ENCODE results near the genes GBGT1 and OBP2B.

GRCh38 chr9:133163278-133164321 is at the start of gene GBGT1:
Gene GBGT1 (minus strand): TSS chr9:133163914.
- PRO-cap: unidirectional peak, minus-strand start at chr9:133163914
- RAMPAGE, long total RNA, 3 experiments: start-site peak on the minus strand in 3 of 3 experiments, at chr9:133163864-133163981 at its widest, 46 to 66 reads per replicate

GRCh38 chr9:133208739-133209798 is at the start of gene OBP2B:
Gene OBP2B (minus strand): TSS chr9:133209250.
- PRO-cap: no peak
- RAMPAGE, long total RNA, 3 experiments: no peak in any of the 3 experiments

DNA sequence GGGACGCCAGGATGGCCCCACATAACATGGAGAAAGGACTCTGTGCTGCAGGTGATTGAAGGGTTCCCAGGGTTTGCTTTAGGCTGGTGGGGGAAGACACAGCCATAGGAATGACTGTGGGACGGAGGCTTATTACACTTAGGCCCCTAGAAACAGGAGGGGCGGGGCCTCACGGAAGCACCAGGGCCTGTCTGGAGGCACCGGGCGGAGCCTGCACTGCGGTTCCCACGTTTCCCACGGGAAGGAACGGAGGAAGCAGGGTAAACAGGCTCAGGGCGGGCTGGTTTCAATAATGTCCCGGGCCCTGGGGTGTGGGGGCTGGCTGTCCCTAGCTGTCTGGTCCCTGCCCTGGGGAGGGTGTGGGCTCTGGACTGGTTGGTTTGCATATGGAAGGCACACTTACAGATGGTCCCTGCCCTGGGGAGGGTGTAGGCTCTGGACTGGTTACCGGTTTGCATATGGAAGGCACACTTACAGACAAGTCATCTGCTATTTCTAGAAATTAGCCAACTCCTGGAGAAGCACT is 14.2 kb upstream of the OBP2B start:
- PRO-cap: no peak
- RAMPAGE, long total RNA, 3 experiments: no peak in any of the 3 experiments

- PRO-cap: no peak
- RAMPAGE, long total RNA, 3 experiments: start-site peak on the minus strand in 1 of 3 experiments, at chr9:133257321-133257423 at its widest, 6 reads per replicate
Observed at GRCh38 chr9:133256590-133257617, 47.9 kb upstream of the OBP2B start.

DNA sequence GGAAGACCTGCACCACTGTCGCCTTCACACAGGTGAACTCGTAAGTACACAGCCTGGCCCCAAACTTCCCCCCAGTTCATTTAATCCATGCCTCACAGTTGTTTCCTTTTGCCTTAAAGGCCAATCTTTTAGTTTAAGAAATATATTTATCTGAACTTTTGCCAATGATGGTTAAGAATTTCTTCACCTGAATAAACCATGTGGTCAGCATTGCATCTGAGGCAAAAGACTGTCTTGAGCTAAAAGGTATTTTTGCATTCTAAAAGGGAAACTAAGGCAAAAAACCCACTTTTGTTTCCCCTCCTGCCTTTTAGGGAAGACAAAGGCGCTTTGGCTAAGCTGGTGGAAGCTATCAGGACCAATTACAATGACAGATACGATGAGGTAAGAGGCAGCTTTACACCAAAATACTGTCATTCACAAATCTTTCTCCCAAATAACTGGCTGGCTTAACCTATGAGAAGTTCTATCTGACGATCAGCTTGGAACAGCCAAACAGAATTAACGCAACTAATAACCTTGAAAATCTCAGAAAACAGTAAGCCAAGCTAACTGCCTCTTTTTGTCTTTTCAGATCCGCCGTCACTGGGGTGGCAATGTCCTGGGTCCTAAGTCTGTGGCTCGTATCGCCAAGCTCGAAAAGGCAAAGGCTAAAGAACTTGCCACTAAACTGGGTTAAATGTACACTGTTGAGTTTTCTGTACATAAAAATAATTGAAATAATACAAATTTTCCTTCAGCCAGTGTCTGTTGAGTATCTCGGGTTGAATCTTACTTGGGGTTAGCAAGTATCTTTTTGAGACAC is 2.9 kb downstream of the RPL7A start:
- PRO-cap: no peak
- RAMPAGE, long total RNA, 3 experiments: no peak in any of the 3 experiments

DNA sequence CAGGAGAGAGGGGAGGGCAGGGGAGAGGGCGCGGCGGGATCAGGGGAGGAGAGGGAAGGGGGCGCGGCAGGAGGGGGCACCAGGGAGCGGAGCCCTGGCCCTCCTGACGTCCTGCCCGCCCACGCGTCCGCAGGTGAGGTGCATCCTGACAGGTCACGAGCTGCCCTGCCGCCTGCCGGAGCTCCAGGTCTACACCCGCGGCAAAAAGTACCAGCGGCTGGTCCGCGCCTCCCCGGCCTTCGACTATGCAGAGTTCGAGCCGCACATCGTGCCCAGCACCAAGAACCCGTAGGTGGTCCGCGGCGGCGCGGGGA is 388 bp downstream of the SURF2 start:
- PRO-cap: no peak
- RAMPAGE, long total RNA, 3 experiments: no peak in any of the 3 experiments

DNA sequence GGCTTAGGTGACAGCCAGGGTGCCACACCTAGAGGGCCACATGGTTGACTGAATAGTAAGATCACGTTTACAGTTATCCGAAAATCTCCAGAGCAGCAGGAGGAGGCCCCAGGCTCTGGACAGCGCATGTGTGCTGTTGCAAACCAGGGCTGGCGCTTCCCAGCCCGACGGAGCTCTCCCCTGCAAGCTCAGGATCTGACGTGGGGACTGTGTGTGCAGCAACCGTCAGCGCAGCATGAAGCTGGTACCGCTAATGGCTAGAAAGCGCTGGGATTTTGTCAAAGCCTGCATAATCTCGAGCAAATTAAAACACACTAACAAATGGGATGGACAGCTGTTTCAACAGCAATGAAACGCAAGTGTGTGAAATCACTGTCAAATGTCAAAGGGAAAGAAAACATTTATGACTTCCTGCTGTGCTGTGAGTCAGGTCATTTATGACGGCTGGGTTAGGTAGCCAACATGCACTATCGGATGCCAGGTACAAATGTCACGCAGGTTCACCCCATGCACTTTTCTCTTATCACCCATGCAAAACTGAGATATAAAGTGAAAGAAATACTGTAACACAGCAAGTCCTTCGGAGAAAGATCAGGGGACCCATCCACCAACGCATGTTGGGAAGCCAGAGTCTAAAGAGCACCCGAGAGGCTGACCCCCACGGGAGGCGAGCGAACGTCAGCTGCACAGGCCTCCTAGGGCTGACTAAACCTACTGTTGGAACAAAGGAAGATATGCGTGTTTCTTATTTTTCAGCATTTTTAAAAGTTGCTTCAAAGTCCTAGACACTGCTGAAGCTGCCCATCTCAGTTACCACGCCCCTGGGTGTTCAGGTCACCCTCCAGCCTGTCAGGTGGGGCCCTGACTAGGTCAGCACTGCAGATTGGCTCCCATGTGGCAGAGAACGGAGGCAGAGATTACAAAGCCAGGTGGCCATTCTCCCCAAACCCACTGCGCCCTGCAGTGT is 7.3 kb downstream of the SURF4 start:
- PRO-cap: no peak
- RAMPAGE, long total RNA, 3 experiments: no peak in any of the 3 experiments

- PRO-cap: no peak
- RAMPAGE, long total RNA, 3 experiments: no peak in any of the 3 experiments
Observed at GRCh38 chr9:133414533-133415000, 3.2 kb downstream of the REXO4 start.

DNA sequence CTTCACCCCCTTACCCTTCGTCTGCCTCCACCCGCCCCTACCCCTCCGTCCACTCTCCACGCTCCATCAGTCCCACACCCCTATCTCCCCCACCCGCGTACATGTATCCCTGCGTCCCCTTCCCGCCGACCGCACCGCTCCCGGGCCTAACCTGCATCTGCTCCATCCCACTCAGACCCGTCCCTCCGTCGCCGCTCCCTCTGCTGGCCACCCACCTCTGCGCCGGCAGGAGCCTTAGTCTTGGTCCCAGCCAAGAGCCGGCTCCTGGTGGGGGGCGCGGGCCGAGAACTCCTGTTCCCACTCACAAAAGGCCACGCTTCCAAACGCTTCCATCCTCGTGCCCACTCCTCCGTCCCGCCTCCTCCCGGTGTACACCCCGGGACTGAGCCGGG is 7.4 kb downstream of the ADAMTS13 start:
- PRO-cap: no peak
- RAMPAGE, long total RNA, 3 experiments: no peak in any of the 3 experiments

DNA sequence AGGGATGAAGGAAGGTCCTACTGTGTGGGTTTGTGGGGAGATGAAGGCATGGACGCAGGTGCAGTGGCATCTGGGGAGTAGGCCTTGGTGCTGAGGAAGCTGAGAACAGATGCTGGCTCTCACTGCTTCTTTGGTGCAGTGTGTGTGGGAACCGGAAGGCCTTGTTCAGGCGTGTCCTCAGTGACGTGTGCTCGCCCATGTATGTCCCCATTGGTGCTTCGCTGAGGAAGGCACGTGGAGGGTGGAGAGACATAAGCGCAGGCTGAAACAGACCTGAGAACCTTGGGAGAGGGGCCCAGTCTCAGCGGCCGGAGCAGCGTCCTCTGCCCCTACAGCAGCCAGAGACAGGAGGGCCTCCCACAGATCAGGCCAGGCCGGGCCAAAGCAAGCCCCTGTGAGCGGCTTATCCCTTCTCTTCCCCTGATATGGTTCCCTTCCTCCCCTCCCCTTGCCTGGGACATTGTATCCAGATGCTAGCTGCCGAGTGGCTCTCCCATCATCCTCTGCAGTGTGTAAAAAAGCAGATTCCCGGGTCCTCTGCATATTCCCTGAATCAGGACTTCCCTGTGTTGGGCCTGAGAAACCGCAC is 18.8 kb upstream of the CACFD1 start:
- PRO-cap: no peak
- RAMPAGE, long total RNA, 3 experiments: no peak in any of the 3 experiments

DNA sequence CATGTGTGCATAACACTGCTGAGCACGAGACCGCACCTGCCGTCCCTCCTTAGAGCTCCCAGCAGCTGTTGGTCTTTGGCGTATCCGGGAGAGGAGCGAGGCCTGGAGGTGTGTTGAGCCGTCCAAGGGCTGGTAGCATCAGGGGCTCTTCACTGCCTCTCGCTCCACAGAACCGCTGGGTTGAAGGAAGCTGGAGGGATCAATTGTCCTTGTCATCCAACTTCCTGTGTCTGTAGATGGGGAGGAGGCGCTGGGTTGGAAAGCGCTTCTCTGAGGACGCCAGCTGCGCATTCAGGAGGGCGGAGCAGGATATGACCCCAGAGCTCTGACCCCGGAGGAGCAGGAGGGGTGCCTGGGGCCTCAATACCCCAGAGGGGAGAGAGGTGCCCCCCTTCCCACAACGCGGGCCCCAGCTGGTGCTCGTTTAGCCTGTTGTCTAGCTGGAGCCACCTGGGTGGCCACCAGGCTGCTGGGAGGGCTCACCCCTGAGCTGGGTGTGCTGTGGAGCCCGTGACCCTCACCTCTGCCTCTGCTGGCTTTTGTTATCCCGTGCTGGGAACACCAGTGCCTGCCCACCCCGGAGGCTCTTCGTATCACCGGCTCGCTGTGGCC is 2.0 kb upstream of the DBH start:
- PRO-cap: no peak
- RAMPAGE, long total RNA, 3 experiments: no peak in any of the 3 experiments

- PRO-cap: no peak
- RAMPAGE, long total RNA, 3 experiments: no peak in any of the 3 experiments
Observed at GRCh38 chr9:133679444-133680011, 43.4 kb downstream of the DBH start.

- PRO-cap: no peak
- RAMPAGE, long total RNA, 3 experiments: no peak in any of the 3 experiments
Observed at GRCh38 chr9:133731738-133732317, 6.3 kb downstream of the SARDH start.

- PRO-cap: no peak
- RAMPAGE, long total RNA, 3 experiments: no peak in any of the 3 experiments
Observed at GRCh38 chr9:133785345-133786127, 47.4 kb upstream of the SARDH start.

GRCh38 chr9:133846413-133846669 is 108.2 kb upstream of the SARDH start:
- PRO-cap: no peak
- RAMPAGE, long total RNA, 3 experiments: no peak in any of the 3 experiments

DNA sequence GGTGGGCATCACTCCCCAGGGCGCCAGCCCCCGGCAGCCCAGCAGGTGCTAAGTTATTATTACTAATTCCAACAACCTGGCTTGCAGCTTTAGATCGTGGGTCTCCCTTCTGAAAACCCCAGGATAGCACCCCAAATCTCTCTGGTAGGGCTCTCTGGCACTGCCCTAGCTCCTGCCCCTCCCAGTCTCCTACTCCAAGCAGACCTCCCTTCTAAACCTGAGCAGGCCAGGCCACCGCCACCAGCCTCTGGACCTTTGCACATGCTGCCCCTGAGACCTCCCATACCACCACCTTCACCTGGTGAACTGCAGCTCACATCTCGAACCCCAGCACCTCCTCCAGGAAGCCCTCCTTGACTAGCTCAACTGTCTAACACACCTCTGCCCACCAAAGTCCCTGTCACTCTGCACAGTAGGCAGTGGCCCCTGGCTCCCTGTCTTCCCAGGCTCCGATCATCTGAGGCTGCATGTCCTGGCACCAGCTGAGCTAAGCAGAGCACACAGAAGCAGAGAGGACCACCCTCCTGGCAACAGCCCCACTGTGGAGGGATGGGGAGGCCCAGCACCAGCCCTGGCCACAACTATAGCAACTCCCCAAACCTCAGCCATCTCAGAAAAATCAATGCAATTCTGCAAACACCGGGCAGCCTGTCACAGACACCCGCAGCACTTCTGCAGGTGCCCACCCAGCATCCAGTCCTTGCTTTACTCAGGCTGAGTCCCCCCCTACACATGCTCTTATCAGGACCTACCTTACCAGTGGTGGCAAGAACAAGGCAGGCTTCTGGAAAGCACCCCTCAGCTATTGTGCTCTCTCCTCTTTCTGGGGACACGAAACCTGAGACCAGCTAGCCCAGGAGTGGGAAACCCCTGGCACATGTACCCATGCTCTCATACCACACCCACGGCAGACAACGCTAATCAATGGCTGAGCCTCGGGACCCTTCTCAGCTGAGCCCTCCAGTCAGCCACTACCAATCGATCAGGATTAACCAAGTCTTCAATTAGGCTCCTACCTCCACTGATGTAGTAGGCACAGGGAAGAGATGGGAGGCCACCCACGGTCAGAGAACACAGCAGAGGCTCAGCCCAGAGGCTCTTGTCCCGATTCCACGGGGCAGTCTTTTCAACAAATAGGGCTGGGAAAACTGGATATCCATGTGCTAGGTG is 65.4 kb downstream of the VAV2 start:
- PRO-cap: no peak
- RAMPAGE, long total RNA, 3 experiments: no peak in any of the 3 experiments

DNA sequence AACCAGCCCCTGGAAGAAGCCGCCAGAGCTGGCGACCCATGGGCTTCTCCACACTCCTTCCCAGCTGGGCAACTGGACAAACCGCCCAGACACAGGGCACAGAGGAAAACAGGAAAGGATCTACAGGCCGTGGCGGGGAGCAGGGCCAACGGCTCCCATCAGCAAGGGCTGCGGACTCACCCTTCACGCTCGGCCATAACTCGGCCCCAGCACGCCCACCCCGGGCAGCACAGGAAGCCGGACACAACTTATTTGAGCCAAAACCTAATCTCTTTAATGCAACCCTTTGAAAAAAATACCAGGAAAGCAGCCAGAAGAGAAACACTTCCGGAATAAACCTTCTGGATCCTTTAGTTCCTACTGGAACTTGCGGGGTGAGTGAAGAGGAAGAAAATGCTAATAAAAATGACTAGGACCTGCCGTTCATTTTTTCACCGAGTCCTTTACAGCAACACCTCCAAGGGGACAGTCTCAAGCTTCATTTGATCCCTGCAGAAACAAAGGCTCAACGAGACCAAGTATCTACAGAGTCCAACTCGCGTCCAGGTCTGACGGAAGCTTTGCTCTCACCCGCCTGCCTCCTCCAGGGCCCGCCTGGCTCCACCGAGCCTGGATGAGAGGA is 59.9 kb downstream of the VAV2 start:
- PRO-cap: no peak
- RAMPAGE, long total RNA, 3 experiments: no peak in any of the 3 experiments

DNA sequence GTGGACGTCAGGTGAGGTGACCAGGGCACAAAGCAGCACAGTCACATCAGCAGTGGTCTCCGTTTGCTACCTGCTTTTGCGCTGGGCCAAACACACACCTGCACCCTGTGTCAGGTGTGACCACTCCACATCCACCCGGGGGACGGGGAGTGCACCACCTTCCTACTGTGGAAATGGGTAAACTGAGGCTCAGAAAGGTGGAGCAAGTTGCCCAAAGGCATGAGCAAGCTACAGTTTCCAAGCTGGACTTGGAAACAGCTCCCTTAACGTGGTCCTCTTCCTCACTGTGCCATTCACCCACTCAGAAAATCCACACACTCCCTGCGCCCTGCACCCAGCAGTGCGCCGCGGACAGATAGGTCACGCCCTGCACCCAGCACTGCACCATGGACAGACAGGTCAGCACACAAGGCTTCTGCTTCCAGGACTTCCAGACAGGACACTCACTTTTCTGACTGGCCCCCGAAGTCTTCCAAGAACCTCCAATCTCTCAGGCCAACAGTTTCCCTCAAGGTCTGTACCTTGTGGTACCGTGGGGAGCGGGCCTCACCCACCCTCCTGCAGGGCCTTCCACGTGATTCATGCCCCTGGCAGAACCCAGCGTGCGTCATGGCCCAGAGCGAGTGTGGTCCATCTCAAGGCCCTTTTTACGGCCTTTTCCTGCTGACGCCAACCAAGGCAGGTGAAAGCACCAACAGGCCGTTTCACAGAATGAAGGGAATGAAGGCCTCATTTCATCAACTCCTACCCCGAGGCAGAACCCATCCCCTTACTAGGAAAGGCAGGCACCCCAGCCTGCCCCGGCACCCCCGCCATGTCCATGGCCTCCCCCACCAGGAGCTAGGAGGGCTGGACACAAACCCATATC is 17.5 kb downstream of the VAV2 start:
- PRO-cap: no peak
- RAMPAGE, long total RNA, 3 experiments: no peak in any of the 3 experiments

DNA sequence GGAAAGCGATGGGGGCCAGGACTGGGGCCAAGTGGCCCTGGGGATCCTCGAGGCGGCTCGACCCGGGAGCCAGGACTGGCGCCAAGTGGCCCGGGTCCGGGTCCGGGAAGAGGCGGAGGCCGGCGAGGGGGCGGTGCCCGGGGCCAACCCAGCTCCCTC is 828 bp downstream of the VAV2 start:
- PRO-cap: no peak
- RAMPAGE, long total RNA, 3 experiments: no peak in any of the 3 experiments

- PRO-cap: bidirectional peak, plus-strand start at chr9:133992951, minus-strand start at chr9:133992778
- RAMPAGE, long total RNA, 3 experiments: no peak in any of the 3 experiments
Observed at GRCh38 chr9:133992704-133993060, 558 bp upstream of the VAV2 start.

Data from tibial nerve (tissue), 3 donors.